SP-49 (cell line): Measurements from ENCODE around the genes PDIA2 and NME4.

DNA sequence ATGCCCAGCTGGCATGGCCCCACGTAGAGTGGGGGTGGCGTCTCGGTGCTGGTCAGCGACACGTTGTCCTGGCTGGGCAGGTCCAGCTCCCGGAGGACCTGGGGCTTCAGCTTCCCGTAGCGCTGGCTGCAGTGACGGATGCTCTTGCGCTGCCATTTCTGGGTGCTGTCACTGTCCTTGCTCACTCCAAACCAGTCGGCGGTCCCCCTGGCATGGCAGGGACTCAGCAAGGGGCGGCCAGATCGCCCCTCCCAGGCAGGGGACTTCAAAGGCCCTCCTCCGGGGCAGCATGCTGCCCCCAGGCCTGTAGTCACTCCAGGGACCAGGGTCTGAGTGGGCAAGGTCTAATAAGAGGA is 8.9 kb downstream of the RHBDF1 start:
- PRO-cap: no peak

DNA sequence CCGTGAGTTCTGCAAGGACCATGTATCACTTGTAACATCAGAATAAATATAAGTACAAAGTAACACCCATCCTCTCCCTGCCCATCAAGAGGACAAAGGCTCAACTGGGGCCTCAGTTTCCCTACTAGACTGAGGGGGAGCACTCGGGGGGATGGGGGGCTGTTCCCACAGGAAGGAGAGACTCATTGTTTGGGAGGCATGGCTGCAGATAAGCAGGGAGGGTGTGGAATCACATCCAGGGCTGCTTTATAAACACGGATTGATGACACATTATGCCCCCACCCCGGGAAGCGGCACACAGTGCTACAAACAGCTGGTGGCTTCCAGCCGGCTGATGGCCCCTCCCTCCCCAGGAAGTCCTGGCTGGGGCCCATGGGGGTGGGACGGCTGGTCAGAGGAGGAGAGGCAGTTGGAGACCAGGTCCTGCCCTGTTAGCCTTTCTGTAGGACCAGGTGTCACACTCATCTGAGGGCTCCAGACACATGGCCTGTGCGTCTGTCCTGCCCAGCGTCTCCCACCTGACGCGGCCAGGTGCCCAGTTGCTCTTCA is 1.4 kb upstream of the MPG start:
- PRO-cap: no peak

- PRO-cap: no peak
These were observed 8.2 kb downstream of the MPG start for GRCh38 chr16:85986-86922.

DNA sequence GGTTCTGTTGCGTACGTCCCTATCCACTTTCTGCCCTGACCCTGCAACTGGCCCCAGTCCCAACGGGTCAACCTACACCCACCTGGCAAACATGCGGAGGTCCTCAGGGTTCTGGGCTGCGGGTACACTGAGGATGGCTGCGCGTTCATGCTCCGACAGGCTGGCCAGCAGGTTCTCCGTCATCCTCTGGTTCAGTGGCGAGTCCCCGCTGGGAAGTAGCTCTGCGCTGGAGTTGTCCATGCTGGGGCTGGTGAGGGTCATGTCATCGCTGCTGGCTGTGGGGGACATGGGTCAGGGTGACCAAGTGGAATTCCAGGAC is 10.6 kb downstream of the MPG start:
- PRO-cap: no peak

GRCh38 chr16:153884-154746 is 1.7 kb downstream of the HBZ start:
- PRO-cap: bidirectional peak, plus-strand start at chr16:154548, minus-strand start at chr16:154480

GRCh38 chr16:282922-283402 is at the start of gene PDIA2:
Gene PDIA2 (plus strand): TSS chr16:283164.
- PRO-cap: no peak

GRCh38 chr16:381591-381781 is 292 bp downstream of the PGAP6 start:
- PRO-cap: no peak

- PRO-cap: unidirectional peak, minus-strand start at chr16:397897
These were observed at the start of gene NME4 for GRCh38 chr16:396883-398014. Gene NME4 (plus strand): TSS chr16:397199.

DNA sequence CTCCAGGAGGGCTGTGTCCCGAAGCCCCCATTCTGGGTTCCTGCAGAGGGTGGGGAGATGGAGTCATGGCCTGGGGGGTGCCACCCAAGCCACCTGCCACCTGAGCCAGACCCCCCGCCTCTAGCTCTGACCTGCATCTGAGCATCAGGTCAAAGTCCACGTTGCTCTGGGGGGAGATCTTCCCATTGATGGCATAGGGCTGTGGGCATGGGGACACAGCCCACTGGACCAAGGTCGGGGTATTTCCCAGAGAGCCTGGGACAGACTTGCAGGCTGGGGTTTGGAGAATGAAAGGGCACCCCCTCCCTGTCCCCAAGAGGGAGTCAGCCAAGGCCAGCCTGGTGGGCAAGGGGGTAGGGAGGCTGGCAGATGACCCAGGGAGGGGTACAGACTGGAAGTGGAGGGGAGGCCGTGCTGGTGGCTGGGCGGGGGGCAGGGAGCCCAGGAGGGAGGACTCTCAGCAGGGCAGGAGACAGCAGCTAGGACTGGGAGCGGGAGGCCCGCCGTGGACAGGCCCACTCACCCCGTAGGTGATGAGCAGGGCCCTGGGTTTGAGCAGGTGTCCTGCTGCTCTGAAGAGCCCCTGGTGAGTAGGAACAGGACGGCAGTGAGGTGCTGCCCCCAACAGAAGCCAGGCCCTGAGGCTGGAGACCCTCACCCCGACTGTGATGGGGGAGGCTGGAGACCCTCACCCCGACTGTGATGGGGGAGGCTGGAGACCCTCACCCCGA is 1.2 kb downstream of the METTL26 start:
- PRO-cap: no peak

GRCh38 chr16:647973-648603 is 1.1 kb upstream of the WDR90 start:
- PRO-cap: no peak

GRCh38 chr16:693624-694701 is 3.8 kb upstream of the WDR24 start:
- PRO-cap: no peak

DNA sequence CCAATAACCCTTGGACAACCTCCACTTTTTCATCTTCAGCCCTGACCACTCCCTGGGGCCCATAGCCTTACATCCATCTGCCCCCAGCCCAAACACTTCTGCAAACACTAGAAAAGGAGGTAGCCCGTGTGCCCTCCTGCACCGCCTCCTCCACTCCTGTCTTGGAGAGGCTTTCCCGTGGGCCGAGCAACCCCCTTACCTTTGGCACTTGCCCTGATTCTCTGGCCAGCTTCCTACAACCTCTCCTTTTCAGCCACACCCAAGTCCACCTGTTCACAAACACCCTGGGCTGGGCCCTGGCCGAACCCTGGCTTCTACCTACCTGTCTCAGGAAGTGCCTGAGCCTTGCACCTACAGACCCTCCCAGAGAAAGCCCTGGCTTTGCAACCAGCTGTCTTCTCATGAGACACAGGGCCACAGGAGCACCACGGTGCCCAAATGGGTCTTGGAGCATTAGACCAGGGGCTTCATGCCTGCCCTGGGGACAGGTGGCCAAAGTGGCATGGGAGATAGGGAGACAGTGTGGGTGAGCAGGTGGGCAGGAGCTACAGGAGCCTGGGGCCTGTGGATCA is 2.0 kb upstream of the ANTKMT start:
- PRO-cap: no peak

- PRO-cap: no peak
These were observed 1.5 kb downstream of the MSLN start for GRCh38 chr16:761847-762673.

GRCh38 chr16:785135-786472 is 2.6 kb downstream of the RPUSD1 start:
- PRO-cap: no peak

GRCh38 chr16:806836-807714 is 6.5 kb upstream of the GNG13 start:
- PRO-cap: no peak

DNA sequence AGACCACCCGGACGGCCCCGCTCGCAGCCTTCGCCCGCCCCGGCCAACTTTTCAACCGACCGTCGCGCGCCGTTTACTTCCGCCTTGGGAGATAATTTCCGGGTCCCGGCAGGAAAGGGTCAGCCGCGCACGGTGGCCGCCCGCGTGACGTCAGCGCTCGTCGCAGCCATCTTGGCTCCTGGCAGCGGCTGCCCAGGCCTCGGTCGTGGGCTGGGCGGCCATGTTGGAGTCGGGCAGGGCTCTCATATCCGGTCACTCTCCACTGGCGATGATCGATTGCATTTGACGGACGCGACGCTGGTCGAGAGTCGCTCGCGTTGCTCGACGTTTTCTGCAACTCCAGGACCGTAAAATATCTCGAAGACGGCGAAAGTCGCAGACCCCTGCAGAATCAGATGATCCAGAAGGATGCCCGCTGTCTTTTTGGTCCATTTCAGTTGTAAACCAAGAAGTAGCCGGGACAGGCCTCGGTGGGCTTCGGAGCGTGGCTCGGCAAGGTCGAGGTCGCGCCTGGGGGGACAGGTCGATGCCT is 7.2 kb upstream of the GNG13 start:
- PRO-cap: unidirectional peak, minus-strand start at position 57 of the sequence

DNA sequence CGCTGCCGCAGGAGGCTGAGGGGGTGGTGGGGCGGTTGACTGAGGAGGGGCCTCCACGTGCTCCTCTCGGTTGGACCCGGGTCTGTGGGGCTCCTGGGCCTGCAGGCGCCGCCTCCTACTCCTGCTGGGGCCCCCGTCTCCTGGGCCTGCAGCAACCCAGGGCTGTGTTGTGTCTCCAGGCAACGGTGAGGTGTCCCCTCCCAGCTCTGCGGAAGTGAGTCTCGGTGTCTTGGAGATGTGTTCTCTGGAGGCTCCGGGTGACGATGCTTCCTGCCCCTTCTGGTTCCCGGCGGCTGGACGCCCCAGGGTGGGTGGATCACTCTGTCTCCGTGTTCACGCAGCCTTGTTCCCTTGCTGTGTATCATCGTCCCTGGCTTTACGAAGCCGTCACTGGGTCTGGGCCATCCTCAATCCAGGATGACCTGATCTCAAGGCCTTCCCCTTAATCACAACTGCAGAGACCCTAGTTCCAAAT is 41.7 kb upstream of the GNG13 start:
- PRO-cap: no peak

DNA sequence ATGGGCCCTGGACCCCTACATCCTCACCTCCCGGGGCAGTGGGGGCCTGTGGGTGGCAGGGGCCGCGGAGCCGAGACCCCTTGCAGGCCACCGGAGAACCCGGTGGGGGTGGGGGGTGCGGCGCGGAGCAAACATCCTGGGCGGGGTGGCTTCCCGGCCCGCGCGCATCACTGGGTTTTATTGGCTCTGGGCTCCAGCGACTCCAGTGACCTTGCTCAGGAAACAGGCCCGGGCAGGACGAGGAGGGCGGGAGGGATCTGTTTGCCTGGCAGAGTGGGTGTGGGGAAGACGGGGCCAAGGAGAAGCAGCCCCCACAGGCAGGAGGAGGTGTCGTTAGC is 10.4 kb downstream of the SSTR5 start:
- PRO-cap: no peak

- PRO-cap: no peak
These were observed 17.8 kb upstream of the CACNA1H start for GRCh38 chr16:1134660-1135886.

DNA sequence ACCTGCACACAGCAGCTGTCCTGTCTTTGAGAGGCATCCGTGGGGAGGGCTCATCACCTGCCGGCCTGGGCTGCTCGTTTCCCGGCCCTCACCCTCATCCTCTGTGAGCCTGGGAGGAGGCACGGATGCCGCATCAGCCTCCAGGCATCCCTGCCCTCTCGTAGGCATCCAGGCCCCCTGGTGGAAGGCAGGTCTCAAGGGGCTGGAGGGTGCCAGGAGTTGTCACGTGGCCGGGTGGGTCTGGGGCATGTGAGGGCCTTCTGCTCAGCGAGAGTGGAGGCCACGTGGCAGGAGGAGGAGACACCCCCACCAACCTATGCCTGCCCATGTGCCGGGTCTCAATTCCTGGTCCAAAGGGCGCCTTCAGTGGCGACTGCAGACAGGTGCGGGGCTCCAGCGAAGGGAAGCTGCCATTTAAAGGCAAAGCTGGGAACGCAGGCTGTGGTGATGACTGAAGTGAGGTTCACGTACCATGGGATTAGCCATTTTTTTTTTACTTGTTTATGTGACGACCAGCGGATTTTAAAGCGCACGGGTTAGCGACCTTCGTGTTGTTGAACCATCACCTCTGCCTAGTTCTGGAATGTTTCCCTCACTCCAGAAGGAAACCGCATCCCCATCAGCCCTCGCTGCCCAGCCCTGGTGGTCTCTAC is 31.6 kb downstream of the CACNA1H start:
- PRO-cap: no peak